ENCODE measurements around a stretch of chr1.

DNA sequence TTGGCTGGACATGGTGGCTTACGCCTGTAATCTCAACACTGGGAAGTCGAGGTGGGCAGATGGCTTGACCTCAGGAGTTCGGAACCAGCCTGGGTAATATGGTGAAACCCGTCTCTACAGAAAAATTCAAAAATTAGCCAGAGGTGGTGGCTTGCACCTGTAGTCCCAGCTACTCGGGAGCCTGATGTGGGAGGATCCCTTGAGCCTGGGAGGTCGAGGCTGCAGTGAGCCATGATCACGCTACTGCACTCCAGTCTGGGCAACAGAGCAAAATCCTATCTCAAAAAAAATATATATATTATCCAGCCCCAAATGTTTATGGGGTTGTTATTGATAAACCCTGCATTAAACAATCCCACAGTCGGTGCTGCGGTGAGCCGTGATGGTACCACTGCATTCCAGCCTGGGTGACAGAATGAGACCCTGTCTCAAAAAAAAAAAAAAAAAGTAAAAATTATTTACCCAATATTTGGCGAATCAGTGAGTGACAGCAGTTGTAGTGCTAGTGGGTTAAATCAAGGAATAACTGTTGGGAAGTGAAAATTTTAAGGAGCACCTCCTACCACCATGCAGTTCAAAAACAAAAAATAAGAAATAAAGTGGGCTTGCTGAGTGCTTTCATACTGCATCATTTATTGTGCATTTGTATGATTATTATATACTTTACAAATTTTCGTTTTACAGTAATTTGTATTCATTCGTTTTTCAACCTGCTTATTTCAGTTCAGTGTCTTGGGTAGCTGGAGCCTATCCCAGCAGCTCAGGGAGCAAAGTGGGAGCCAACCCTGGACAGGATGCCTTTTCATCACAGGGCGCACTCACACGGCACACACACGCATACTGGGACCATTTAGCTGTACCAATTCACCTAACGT, 21.2 kb downstream of the DR1 start:
- PRO-cap = no peak

- PRO-cap = no peak
These were observed 103.8 kb downstream of the BCAR3 start for GRCh38 chr1:93577754-93578409.

- PRO-cap = no peak
These were observed 89.6 kb downstream of the BCAR3 start for GRCh38 chr1:93591616-93592869.

DNA sequence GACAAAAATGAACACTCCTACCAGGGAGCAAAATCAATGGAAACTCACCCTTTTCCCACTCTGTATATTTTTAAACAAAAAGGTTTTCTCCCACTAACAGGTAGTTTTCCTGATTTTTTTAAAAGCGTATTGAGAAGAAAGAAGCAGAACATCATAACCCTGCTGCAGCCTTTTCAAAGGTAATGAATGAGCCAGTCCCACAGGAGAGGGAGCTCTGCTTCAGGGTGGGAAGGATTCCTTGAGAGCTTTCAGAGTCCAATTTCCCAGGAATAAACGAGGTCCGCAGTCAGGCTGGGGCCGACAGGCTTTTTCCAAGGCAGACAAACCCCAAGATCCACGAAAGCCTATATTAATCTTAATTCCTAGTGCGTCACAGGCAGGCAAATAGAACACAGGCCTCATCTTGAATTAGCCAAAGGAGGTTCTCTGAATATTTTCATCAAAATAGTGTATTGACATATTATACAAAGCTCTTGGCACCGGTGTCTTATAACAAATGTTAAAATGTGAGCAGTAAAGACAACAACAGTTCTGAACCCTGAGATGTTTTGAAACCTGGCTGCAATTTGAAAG, 68.7 kb downstream of the BCAR3 start:
- PRO-cap = no peak

DNA sequence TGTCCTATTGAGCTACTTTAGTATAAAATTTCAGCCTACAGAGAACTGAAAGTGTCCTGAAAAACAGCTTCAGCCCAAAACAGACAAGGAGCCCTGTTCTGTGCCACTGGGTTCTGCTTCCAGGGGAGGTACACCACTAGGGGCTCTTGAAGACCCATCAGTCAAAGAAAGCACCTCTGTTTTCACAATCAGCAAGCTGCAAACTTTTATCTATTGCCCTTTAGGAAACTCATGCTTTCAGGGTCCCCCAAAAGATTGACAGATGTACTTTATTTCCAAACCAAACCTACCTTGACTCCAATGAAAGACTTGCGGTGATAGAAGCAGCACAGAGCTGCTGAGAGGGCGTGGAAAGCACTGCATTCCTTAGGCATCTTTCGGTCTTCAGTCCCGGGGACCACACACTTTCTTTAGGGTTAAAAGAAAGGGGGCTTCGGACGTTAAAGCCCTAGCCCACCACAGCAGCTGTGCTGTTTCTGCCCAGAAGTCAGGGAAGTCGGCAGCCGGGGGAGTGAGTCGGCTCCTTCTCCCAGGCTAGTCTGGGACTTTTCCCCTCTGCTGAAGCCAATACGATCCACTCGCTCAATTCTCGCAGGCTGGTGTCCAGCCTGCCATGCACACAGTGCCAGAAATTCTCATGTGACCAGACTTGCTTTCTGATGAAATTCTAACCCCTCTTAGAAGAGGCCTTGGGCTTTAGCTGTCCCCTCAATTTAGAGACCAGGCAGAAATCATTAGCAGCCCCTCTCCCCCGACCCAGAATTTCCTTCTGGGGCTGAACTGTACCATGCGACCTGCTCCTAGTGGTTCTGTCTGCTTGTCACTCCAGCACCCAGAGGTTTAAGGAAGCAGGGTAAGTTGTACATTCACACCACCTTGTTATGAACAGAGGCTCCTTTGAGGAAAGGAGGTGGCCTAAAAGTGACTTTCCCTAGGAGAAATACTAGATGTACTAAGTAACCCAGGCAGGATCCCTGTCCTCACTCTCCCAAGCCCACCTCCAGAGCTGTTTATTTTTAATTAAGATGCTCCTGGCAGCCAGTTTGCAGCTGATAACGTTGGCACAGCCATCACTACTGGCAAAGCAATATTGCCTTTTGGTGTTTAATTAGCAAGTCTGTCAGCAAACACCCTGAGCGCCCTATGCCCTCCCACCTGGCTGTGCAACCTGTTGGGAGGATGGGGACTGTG, 67.7 kb downstream of the BCAR3 start:
- PRO-cap = no peak

- PRO-cap = no peak
These were observed 1.3 kb downstream of the BCAR3 start for GRCh38 chr1:93680398-93680619.

GRCh38 chr1:93693230-93693680, 11.6 kb upstream of the BCAR3 start:
- PRO-cap = no peak

- PRO-cap = no peak
These were observed 12.5 kb upstream of the BCAR3 start for GRCh38 chr1:93693975-93694730.

DNA sequence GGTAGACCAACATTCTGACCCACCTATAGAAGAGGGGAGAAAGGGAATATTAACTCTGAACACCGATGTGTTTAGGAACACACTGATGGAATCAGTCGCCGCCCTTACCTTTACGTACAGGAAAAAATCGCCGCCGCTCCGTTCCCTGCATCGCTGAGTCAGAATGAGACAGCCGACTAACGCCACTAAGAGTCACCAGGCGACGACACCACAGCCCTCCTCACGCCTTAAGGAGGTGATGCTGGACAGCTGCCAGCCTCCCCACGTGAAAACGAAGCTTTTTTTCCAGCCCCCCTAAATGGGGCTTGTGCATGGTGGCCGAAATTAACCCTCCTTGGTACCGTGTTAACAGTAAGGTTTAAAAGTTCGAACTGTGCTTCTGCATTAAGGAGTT, 569 bp downstream of the DNTTIP2 start:
- PRO-cap = bidirectional peak, plus-strand start at position 185 of the sequence, minus-strand start at position 165 of the sequence

- PRO-cap = no peak
These were observed 1.6 kb downstream of the GCLM start for GRCh38 chr1:93907614-93908108.

- PRO-cap = no peak
These were observed 56.6 kb upstream of the GCLM start for GRCh38 chr1:93965720-93966299.

GRCh38 chr1:94045220-94046070, 75.5 kb downstream of the ABCA4 start:
- PRO-cap = bidirectional peak, plus-strand start at chr1:94045921, minus-strand start at chr1:94045646

DNA sequence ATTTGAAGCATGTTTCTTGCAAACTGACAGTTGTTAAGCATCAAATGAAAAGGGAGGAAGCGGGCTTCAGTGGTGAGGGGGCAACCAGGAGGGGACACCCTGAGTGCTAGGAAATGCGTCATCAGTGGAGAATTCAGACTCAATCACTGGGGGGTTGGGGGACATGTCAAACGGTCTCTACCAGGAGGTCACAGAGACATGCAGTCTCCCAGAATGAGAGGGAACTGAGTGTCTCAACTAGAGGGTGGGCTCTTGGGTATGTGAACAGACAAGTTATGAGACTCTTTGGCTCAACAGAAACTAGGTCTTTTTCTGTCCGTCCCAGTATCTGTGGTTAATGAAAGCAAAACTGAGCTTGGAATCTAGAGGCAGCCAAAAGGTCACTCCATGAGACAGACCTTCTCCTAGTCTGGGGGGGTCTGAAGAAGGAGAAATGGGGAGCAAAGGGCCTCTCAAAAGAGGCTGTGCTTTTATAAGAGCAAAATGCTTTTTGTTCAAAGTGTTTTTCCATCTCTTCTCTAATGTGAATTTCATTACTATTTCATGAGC, 28.5 kb downstream of the ABCA4 start:
- PRO-cap = no peak

DNA sequence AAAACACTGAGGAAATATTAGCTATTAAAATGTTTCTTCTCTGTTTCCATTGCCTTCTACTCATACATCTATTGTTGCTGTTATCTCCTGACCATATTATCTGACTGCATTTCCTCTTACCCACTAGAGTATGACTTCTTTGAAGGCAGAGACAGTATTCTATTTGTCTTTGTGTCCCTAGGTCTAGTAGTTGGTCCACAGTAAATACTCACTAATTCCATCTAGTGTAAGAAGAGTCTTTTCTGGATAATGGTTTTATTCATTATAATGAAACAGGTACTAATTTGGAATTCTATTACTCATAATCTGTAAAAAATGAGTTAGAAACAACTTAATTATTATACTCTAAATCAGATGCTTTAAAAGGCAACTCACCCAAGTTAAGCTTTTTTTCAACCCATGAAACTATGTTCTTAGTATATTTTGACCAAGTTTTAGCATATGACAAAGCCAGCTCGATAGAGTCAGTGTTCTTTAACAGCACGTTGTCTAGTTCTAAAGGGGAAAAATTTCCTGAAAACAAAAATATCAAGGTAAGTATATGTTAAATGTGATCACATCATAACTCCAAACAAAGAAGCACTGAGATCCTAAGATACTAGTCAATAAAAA, 32.6 kb downstream of the ARHGAP29 start:
- PRO-cap = no peak

GRCh38 chr1:94299624-94299930, 62.2 kb upstream of the ARHGAP29 start:
- PRO-cap = no peak

DNA sequence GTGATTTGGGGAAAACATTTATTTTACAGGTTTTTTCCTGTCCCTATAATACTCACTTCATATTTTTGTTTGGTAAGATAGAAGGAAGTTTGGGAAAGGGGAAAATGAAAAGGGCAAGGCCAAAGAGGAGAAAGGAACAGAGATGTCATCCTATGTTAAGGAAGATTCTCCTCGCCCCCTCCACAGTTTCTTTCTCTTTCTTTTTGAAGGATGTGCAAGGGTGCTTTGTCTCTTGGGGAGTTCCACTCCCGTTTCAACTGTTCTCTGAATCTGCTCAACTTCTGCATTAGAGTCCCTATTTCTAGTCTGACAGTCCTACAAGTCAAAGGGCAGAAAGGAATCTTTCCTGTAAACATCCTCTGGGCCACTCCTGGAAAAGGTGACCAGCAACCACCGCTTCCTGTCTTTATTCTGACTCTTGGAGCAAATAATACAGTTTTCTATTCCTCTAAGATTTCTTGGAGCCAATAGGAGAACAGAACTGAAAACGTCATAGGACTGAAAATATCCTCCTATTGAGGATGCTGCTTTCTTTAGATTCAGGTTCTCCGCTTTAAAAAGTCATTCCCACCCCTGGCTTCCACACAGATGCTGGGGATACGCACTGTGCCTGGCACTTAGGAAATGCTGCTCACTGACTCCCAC, 81.8 kb upstream of the ARHGAP29 start:
- PRO-cap = no peak

- PRO-cap = no peak
These were observed 43.0 kb downstream of the F3 start for GRCh38 chr1:94498311-94499233.

- PRO-cap = no peak
These were observed 9.4 kb downstream of the F3 start for GRCh38 chr1:94532158-94532644.

DNA sequence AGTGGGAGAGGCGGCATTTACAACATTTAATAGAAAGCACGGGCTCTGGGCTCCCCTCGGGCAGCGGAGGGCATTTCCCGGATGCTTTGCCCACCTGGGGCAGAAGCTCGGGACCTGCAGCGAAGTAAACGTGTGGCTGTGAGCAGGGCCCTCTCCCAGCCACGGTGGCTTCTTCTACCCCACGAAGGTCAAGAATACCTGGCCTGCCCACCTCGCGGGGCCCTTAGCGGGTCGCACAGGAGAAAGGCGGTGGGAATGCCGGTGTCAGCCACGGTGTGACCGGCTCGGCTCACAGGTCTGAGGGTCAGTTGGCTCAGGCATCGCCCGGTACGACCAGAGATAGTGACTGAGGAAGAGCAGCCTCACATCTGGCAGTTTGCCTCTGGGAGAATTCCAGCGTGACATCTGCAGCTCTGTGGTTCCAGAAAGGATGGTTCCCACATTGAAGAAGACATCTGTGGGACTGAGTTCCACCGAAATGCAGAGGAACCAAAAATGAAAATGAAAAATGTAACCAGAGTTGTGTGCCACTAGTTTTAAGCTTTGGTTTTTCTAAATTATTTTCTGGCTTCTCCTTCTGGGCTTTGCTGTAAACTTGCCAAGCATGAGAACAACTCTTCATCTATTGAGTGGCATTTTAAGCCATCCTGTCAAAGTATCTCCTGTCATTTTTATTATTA, 745 bp upstream of the F3 start:
- PRO-cap = no peak

DNA sequence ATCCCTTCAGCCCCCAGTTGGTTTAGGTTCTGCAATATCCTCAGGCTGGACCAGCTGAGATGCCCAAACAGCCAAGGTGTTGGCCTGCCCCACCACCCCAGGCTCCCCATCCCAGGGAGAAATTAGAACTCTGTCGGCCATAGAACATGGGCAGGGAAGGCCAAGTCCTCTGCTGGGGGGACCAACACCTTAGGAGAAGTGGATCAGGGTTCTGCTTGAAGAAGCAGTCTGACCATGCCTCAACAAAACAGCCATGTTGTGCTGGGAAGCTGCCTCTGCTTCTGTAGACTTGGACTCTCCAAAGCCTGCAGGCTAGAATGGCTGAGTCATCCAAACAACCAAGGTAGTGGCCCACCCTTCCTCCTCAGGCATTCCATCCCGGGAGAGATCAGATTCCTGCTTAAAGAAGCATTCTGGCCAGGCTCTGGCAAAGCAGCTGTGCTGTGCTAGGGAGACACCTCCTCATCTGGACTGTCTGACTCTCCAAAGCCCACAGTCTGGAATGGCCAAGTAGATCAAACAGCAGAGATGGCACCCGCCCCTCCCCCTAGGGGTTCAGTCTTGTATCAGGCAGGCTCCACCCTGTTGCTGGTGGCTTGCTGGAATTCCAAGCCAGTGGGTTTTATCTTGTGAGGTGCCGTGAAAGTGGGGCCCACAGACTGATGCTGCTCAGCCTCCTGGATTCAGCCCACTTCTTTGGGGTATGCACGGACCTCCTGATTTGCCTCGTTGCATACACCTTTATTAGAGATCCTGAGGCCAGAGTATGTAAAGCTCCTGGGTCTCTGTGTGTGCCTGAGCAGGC, 38.3 kb upstream of the F3 start:
- PRO-cap = no peak

All from A673 (cell line).